ENCODE data around the gene HPS4.

DNA sequence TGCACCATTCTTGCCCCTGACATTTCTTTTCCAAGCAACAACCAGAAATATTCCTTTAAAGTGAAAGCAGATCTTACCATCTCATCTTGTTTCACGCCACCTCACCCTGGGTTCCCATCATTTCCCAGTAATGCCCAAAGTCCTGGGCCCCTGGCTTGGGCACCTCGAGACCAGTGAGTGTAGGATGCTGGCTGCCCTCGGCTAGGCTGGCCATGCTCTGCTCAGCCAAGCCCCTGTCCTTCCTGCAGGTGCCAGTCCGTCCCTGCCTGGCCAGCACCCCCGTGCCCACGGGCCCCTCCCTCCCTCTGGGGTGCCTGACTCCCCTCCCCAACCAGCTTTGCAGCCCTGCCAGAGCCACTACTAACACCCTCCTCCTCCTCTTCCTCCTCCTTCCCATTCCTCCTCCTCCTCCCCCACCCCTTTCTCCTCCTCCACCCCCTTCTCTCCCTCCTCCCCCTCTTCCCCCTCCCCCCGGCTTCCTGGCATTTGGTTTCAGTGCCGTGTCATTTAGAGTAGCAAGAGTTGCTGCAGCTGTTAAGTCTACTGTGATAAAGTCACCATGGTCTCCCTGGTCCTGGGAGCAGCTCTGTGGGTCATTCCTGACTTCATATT lies 78.6 kb downstream of the PIWIL3 start:
- PRO-cap, 2 experiments: no peak in any of the 2 experiments

DNA sequence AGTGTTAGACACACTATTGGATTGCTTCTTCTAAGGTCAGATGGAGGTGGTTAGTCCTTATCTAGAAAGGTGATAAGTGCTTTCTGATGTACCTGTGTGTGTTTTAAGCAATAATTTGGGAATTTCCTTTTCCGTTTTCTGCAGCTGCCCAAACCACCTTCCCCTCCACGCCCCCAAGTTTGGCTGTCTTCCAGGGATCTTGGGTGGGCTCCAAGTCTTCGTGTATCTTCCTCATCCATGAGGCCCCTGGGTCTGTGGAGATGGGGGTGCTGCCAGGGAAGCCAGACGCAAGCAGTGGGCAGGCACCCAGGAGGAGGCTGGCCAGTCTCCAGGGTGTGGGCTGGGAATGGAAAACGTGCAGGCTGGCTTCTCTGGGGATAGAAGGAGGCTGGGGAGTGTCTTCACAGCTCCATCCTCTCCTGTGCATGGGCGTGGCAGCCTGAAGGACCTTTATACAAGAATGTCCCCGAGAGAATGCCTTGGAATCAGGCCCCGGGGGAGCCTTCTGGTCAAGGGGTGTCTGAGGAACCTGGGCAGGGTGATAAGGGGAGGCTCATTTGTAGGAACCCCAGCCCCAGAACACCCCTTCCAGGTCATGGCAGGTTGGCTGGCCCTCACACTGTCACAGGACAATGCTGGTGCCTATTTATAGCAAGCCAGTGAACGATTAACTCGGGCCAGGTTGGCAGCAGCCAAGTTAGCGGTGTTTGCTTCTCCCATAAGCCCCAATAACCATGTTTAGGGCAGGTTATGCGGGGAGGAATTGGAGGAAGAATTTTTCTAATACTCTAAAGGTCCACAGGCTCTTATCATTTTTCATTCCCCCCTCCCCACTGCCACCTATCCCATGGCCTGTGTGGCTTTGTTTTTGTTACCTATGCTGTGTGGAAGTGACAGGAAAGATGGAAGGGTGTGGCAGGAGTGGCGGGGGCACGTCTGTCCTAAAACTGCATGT lies 14.0 kb downstream of the SGSM1 start:
- PRO-cap, 2 experiments: peak in 1 of 2 experiments; most common minus-strand start position 621 of the sequence (in 1)

DNA sequence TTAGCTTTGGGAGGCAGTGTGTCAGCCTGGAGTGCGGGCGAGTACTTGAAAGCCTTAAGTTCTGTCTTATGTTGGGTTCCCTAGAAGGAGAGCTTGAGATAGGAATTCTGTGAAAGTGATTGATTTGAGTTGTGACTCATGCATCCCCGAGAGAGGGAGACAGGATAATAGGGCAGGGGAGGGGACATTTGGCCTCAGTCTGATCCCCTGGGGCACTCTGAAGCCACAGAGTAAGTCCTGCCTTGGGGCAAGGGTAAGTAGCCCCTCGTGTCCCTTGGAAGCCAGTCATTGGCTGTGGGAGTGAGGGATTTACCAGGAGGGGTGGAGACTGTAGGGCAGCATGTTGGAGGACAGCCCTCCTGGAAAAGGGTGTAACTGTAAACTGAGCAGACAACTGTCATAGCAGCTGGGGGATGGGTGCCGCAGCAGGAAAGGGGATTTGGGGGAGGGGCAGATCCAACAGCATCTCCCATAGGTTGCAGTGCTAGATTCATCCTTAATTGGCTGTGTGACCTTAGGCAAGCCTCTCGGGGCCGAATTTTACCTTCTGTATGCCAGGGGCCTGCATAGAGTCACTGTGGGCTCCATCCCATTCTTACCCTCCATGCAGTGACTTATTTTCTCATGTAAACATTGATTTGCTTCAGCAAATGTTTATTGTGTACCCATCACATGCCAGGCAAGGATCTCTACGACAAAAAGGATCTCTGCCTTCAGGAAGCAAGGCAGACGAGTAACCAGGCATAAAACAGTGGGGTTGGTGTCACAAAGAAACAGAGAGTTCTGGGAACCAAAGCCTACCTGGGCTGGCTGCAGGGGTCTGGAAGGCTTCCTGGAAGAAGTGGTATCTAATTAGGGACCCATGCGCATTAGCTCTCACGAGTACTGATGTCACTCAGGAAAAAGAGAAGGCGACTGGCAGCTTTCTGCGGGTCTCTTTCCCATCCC lies 44.2 kb downstream of the KIAA1671 start:
- PRO-cap, 2 experiments: no peak in any of the 2 experiments

- PRO-cap, 2 experiments: no peak in any of the 2 experiments
Measured at GRCh38 chr22:25131447-25131912, 68.2 kb upstream of the CRYBB3 start.

DNA sequence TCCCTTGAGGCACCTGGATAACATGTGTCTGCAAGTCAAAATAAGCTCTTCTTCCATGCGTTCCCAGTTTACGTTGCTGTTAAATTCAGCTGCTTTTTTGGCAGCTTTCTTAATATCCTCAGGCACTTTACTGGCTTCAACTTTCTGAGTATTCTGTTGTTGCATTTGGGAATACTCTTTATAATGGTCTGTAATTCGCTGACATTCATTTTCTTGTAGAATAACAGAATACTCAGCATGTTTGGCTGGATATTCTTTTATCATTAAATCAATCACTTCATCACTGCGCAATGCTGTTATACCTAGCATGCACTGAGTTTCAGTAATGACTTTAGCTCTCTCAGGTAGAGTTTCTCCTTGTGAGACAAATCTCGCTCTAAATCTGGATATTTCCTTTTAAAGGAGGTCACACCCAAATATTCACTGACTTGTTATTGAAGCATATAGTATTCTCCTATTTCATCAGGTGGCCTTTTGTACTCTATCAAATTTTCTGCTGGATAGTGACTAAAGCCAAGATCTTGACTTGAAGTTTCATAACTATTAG lies 130.5 kb downstream of the CRYBB2 start:
- PRO-cap, 2 experiments: no peak in any of the 2 experiments

GRCh38 chr22:25539238-25539694 lies 25.2 kb upstream of the GRK3 start:
- PRO-cap, 2 experiments: no peak in any of the 2 experiments

DNA sequence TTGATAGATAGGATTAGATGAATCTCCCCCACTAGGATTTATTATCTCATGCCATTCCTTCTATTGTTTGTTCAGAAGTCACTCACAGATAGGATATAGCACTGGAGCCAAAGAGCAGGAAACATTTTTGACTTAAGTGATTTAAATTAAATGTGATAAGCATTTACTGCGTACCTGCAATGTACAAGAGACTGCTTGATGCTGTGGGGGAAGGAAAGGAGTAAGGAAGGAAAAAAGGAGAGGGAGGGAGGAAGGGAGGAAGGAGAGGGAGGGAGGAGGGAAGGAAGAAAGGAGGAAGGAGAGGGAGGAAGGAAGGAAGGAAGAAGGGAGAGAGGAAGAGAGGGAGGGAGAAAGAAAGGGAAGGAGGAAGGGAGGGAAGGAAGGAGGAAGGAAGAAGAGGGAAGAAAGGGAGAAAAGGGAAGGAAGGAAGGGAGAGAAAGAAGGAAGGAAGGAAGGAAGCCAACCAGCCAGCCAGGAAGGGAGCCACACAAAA lies 44.1 kb upstream of the MYO18B start:
- PRO-cap, 2 experiments: no peak in any of the 2 experiments

GRCh38 chr22:26483026-26484212 lies at the start of gene HPS4:
Gene HPS4 (minus strand): TSS chr22:26483783.
- PRO-cap, 2 experiments: peak in 2 of 2 experiments; most common plus-strand start chr22:26483877 (in 1); most common minus-strand start chr22:26483755 (in 2)

- PRO-cap, 2 experiments: no peak in any of the 2 experiments
Measured at GRCh38 chr22:26550172-26551303, 38.3 kb upstream of the TFIP11 start.

DNA sequence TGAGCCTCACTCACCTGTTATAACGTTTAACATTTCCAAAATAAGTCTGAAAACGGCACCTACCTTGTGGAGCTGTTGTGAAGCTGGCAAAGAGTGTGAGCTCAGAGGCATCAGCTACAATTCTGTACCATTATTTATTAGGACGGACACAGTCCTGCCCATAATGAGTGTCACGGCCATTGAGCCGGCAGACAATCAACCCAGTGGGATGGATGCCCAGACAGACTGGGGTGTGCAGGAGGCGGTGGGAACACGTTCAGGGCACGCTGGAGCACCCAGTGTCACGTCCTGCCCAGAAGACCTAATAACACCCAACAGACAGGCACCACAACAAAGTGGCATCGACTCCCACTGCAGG lies 34.5 kb downstream of the TPST2 start:
- PRO-cap, 2 experiments: no peak in any of the 2 experiments

DNA sequence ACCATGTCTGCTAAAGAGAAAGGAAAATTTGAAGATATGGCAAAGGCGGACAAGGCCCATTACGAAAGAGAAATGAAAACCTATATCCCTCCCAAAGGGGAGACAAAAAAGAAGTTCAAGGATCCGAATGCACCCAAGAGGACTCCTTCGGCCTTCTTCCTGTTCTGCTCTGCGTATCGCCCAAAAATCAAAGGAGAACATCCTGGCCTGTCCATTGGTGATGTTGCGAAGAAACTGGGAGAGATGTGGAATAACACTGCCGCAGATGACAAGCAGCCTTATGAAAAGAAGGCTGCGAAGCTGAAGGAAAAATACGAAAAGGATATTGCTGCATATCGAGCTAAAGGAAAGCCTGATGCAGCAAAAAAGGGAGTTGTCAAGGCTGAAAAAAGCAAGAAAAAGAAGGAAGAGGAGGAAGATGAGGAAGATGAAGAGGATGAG lies 29.2 kb downstream of the TPST2 start:
- PRO-cap, 2 experiments: no peak in any of the 2 experiments

- PRO-cap, 2 experiments: no peak in any of the 2 experiments
Measured at GRCh38 chr22:26565102-26565677, 24.7 kb downstream of the TPST2 start.

GRCh38 chr22:26571891-26572429 lies 18.0 kb downstream of the TPST2 start:
- PRO-cap, 2 experiments: no peak in any of the 2 experiments

DNA sequence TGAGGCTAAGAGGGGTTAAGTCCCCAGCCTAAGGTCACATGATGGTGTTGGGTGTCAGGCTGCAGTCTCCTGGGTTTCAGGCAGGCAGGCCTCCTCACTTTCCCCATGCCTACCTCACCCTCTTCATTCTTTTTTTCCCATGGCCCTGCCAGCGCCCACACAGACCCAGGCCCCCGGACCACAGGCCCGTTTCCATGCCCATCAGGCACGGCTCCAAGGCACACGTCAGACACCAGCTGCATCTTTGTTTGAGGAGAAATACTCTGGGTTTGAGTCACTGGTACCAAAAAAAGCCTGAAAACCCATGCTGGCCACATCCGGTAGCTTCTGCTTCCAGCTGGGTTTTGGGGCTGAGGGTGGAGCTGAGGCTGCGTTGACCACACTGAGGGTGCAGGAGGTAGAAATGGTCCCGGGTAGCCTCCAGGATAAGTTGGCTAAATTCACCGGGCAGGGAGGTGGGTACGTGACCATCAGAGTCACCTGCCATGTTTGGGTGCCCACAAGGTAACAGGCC lies 7.6 kb downstream of the CRYBB1 start:
- PRO-cap, 2 experiments: no peak in any of the 2 experiments

DNA sequence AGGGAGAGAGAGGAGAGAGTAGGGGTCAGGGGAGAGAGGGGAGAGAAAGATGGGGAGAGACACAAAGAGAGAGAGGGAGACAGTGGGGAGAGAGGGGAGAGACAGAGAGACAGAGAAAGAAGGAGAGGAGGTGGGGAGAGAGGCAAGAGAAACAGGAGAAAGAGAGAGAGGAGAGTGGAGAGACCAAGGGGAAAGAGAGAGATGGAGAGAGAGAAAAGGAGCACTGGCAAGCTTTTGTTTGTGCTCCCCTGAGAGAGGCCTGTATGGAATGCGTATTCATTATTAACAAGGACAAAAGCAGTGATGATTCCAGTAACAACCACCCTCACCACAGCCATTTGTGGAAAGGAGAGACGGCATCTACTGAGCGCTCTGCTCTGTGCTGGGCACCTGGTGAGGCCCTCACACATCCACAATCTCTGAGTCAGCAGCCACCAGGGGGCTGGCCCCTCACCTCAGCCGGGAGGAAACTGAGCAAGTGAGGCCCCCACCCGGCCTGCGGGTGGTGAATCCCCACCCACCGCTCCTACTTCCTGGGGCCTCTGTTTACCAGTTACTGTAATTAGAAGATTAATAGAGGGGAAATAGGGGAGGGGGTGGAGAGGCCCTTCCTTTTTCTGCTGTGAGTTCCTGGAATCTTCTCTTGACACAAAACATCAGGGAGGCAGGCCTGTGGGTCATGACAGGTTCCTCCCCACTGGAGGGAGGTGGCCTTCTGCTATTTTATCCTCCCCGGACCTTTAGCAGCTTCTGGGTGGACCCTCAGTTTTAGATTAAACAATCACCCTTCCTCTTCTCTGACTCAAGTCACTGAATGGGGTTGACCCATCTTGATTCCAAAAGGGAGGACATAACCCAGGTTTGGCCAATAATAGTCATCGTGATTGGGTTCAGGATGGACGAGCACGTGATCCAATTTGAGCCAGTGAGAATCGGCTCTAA lies 21.1 kb downstream of the CRYBA4 start:
- PRO-cap, 2 experiments: no peak in any of the 2 experiments

DNA sequence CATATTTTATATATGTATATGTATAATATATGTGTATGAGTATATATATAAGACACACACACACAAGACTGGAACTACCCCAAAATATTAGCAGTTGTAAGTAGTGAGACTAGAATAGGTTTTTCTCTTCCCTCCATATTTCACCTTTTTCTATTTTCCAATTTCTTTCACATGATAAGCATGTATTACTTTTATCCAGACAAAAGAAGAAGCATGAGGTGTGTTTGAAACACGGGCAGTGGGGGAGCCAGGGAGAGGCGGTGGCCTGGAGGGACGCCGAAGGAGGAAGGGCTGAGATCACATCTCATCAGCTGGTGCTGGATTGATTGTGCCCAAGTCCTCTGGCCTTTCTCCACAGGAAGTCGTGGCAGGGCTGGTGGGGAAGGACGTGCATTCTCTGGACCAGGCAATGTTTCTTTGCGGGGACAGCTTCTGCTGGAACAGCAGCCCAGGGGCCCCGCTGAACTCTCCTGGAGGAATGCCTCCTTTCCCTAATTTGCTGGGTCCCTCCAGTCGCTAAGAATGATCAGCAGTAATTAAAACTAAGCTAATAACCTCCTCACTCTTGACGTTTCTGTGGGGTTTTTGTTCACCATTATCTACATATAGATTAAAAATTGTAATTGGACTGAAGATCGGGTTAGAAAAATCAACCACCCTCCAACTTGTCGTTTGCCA lies 118.5 kb downstream of the CRYBA4 start:
- PRO-cap, 2 experiments: no peak in any of the 2 experiments

DNA sequence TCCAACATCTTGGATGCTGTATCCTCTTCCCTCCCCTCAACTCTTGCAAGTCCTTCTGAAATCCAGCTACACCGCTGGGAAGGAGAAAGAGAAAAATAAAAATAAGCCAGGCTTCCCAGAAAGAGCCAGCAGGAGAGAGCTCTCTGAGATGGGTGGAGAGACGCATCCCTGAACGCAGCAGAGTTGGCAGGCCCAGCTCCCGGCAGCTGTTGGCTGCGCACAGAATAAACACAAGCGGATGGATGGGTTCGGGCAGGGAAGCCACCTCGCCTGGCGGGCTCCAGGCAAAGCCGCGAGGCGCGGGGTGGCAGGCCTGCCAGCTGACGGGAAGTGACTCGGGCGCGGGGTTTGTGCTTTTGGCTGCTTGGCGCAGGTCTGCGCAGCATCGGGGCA lies 573.3 kb downstream of the CRYBA4 start:
- PRO-cap, 2 experiments: no peak in any of the 2 experiments

GRCh38 chr22:27214102-27214688 lies 587.4 kb downstream of the MN1 start:
- PRO-cap, 2 experiments: no peak in any of the 2 experiments

DNA sequence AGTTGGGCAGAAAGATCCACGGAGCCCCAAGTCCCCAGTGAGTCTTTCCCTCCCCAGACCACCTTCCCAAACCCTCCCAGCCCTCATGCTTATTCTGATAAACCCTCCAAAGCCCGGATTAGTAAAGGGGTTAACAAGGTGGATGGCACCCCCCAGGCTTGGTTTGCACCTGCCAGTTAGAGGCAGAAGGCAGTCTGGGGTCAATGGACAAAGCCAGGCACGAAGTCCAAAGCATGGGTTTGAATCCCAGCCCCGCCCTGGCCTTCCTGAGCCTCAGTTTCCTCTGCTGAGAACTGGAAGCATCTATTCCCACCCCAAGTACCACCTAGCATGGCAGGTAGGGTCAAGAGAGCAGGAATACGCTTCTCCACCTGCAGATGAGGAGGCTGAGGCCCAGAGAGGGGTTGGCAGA lies 163.5 kb downstream of the MN1 start:
- PRO-cap, 2 experiments: no peak in any of the 2 experiments

DNA sequence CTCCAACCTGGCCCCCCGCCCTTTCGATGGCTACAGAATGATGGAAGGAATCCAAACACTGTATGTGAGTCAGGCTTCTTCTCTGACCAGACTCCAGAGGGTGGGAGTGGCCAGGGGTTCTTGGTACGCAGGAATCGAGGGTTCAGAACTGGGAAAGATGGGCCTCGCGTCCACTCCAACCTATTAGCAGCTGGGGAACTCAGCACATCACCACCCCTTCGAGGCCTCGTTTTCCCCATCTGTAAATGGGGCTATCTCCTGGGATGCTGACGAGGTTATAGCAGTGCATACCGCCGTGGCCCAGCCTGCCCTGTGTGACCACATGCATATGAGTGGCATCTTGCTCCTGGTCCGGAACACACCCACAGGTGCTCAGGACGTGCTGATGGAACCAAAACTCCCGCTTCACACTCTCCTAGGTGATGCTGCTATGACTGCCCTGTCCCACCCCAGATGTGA lies 26.3 kb downstream of the MN1 start:
- PRO-cap, 2 experiments: no peak in any of the 2 experiments

All from Metastatic Liver Carcinoma in the Adrenal Gland (tissue), 2 donors.